Measurements from ENCODE around the gene KRTAP5-9.

DNA sequence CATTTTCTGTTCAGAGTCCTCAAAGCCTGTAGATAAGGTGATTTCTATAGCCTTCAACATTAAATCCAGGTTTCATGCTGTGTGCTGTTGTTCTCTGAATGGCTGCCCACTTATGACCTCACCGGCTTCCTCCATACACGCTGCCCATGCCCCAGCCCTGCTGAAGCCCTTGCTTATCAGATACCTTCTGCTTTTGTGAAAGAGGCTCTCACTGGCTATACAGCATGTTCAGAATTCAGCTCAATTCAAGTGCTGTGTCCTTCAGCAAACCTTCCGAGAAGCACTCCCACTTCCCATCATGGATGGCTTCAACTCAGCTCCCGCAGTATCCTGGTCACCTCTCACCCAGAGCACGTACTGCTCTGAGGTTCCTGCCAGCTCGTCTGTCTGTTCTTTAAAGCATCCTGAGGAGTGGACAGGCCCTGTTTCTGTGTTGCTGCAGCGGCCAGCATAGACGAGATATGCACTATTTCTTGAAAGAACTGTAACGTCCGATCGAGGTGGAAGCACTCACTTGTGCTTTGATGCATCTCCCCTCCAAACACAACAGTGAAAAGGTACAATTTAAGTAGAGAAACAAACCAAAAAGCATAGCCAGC lies 49.3 kb downstream of the PPFIA1 start:
- PRO-cap, 2 experiments: no peak in any of the 2 experiments

- PRO-cap, 2 experiments: no peak in any of the 2 experiments
These were observed 300.6 kb downstream of the SHANK2 start for GRCh38 chr11:70951600-70952363.

DNA sequence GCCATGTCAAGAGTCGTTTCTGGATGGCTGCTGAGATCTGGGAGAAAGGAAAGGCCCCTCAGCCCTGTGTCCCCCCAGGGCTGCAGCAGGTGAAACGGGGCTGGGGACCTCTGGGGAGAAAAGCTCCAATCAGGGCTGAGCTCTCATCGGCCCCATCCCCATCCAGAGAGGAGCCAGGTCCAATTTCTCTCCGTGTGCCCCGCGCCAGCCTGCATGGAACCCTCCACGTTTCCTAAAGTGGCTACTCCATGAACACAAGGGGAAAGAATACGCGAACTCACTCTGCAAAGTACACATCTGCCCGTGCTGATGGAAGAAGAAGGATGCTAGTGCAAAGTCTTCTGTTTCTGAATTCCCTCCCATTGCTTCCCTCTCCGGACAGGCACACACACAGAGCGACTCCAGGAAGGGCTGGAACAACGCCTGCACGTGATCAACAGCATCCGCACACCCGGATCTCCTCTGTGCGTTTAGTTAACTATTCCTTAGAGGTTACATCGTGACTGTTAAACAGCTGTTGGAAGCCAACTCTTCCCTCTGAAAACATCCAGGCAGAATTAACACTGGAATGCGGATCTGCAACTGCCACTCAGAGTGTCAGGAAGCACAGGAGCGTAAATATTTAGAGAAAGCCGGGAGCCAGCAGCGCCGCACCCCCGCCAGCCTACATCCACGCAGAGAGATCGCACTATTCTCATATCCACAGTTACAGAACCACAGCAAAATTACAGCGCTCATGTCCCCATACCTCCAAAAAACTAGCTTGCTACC lies 46.4 kb downstream of the SHANK2 start:
- PRO-cap, 2 experiments: peak in 2 of 2 experiments; most common plus-strand start position 625 of the sequence (in 2)

DNA sequence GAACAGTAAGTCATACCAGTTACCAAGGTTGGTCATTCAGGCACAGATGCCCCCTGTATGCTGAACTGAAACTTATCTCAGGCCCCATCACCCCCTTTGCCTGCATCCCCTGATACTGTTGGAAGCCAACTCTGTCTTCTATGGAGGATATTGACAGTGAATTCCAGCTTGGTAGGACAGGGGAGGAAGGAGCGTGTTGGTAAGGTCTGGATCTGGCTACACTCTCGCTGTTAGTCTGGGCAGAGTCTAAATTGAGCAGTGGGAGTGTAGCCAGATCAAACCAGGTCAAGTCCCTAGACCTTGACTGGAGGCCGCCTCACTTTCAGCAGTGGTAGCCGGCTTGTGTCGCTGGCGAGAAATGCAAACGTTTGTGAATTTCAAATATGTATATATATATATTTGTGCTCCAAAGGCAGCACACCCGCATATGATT lies 26.8 kb downstream of the DHCR7 start:
- PRO-cap, 2 experiments: no peak in any of the 2 experiments

DNA sequence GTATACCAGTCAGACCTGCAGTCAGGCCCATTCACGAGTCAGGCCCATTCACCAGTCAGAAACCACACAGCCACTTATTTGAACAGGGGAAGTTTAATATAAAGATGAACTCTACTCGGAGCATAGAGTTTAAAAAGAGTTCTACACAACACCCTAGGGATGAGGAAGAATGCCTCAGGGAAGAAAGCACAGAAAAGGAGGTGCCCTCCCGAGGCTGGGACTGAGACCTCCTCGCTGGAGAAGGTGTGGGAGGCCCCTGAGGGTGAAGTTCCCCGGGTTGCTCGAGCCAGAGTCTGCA lies 13.9 kb downstream of the DHCR7 start:
- PRO-cap, 2 experiments: no peak in any of the 2 experiments

- PRO-cap, 2 experiments: peak in 2 of 2 experiments; most common plus-strand start chr11:71452077 (in 2)
These were observed 1.2 kb upstream of the NADSYN1 start for GRCh38 chr11:71451835-71452136.

DNA sequence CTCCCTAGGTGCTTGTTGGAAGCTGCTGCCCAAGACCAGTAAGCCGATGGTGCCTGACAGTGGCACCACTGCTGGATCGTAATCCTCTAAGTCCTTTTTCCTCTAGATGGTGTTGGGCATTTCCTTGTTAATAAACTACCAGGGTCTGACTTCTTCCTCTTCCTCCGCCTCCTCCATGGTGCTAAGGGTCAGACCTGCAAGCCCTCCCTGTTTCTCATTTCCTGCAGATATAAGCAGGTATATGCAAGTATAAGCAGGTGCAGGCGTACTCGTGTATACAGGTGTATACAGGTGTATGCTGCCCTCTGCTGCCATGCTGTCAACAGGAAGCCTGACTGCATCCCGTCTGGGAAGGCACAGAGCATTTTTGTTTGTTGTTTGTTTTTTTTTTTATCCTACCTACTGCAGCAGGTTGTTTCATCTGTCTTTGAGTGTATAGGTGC lies 1.6 kb downstream of the NADSYN1 start:
- PRO-cap, 2 experiments: no peak in any of the 2 experiments

DNA sequence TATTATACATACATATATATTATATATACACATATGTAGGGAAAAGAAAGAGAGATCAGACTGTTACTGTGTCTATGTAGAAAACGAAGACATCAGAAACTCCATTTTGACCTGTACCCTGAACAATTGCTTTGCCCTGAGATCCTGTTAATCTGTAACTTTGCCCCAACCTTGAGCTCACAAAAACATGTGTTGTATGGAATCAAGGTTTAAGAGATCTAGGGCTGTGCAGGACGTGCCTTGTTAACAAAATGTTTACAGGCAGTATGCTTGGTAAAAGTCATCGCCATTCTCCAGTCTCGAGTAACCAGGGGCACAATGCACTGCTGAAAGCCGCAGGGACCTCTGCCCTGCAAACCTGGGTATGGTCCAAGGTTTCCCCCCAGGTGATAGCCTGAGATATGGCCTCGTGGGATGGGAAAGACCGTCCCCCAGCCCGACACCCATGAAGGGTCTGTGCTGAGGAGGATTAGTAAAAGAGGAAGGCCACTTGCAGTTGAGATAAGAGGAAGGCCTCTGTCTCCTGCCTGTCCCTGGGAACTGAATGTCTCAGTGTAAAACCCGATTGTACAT lies 3.1 kb upstream of the KRTAP5-8 start:
- PRO-cap, 2 experiments: peak in 2 of 2 experiments; most common plus-strand start position 296 of the sequence (in 2); most common minus-strand start position 101 of the sequence (in 1)

DNA sequence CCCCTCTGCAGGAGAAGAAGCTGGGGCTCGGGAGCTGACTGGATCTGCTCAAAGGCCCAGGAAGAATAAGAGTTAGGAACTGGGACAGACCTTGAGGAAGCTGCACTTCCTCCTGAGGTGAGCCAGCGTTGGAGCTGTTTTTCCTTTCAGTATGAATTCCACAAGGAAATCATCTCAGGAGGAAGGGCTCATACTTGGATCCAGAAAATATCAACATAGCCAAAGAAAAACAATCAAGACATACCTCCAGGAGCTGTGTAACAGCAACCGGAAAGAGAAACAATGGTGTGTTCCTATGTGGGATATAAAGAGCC lies at the start of gene KRTAP5-9:
Gene KRTAP5-9 (plus strand): TSS at position 154 of the 314 bp plus-strand sequence.
- PRO-cap, 2 experiments: no peak in any of the 2 experiments

DNA sequence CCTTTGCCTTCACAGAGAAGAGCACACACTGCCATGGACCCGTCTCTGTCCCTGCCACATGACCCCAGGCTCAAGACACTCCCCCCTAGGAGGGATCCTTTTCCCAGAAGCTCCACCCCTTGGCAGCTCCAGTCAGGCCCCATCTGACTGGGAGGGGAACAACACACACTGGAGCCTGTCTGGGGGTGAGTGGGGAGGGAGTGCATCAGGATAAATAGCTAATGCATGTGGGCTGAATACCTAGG lies 28.4 kb upstream of the DEFB108B start:
- PRO-cap, 2 experiments: no peak in any of the 2 experiments

DNA sequence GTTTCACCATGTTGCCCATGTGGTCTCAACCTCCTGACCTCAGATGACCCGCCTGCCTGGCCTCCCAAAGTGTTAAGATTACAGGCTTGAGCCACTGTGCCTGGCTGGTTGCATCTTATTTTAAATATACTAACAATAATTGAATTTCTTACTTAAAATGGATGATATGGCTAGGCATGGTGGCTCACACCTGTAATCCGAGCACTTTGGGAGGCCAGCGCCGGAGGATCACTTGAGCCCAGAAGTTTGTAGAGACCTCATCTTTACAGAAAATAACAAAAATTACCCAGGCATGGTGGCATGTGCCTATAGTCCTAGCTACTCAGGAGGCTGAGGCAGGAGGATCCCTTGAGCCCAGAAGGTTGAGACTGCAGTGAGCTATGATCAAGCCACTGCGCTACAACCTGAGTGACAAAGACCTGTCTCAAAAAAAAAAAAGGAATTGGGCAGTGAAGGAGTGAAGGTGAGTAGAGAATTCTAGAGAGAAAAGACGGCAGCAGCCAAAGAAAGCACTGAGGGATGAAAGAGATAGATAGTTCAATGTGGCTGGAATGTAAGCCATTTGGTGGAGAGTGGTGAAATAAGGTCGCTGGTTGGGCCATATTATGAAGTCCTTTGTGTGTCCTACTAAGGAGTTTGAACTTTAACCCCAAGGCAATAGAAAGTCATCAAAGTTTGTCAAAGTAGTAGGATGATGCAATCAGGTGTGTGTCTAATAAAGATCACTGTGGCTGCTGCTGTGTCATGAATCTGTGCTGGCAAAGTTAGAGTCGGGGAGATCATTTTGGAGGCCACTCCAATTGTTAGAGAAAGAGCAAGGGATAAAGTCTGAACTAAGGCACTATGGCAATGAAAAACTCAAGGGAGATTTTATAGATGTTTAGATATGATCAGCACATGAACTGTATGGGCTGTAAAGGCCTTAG lies 18.5 kb downstream of the RNF121 start:
- PRO-cap, 2 experiments: no peak in any of the 2 experiments

GRCh38 chr11:72069707-72070410 lies 10.5 kb downstream of the NUMA1 start:
- PRO-cap, 2 experiments: peak in 1 of 2 experiments; most common minus-strand start chr11:72070093 (in 1)

DNA sequence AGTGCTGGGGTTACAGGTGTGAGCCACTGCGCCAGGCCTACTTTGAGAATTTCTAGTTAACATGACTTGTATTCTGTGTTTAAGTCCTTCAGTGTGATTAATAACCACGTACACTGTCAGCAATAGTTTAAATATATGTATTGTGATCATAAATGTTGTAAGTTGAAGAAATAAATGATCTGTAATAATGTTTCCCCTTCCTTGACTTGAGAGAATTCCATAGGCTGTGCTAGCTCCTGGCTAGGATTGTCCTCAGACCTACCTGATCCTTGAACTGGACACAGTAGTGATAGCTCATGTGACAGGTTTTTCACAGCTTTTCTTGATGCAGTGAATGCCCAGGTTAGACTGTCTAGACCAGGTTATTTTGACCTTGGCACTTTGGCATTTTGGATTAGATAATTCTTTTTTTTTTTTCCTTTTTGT lies 47.2 kb upstream of the CLPB start:
- PRO-cap, 2 experiments: no peak in any of the 2 experiments

GRCh38 chr11:72614902-72615309 lies 59.3 kb downstream of the PDE2A start:
- PRO-cap, 2 experiments: no peak in any of the 2 experiments

DNA sequence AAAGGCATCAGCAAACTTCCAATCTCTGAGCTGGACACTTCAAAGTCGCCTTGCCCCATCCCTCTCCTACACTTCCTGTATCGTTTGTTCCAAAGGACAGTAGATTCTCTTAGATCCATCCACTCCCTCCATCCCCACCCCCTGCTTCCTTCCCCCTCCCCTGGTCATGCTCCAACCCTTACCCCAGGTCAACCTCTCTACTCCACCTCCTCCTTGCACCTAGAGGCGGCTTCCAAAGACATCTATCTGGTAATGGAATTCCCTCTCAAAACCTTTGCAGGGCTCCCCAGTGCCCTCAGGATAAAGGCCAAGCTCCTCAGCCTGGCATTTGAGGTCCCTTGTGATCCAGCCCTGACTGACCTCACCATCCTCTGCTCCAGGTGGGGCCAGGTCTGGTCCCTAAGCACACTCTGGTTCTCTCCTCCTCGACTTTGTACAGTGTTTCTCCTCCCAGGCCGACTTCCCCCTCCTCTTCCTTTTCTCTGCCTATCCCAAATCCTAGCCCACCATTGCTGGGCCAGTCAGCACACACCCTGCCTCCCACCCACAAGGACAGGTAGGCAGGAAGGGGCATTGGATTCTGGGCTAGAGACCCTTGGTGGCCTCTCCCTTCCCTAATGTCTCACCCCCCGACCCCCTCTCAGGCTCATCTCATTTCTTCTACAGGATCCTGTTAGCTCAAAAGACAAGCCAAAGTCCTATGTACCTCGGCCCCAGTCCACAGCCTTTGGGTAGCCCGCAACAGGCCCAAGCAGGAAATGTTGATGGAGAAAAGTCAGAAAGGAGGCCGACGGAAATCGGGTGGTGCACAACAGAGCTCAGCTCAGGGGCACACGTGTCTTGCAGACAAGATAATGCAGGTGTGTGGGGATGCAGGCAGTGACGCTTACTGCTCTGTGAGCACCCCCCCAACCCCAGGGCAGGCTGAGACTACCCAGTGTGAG lies 3.9 kb upstream of the PDE2A start:
- PRO-cap, 2 experiments: no peak in any of the 2 experiments

GRCh38 chr11:72712136-72712912 lies 38.1 kb upstream of the PDE2A start:
- PRO-cap, 2 experiments: no peak in any of the 2 experiments

DNA sequence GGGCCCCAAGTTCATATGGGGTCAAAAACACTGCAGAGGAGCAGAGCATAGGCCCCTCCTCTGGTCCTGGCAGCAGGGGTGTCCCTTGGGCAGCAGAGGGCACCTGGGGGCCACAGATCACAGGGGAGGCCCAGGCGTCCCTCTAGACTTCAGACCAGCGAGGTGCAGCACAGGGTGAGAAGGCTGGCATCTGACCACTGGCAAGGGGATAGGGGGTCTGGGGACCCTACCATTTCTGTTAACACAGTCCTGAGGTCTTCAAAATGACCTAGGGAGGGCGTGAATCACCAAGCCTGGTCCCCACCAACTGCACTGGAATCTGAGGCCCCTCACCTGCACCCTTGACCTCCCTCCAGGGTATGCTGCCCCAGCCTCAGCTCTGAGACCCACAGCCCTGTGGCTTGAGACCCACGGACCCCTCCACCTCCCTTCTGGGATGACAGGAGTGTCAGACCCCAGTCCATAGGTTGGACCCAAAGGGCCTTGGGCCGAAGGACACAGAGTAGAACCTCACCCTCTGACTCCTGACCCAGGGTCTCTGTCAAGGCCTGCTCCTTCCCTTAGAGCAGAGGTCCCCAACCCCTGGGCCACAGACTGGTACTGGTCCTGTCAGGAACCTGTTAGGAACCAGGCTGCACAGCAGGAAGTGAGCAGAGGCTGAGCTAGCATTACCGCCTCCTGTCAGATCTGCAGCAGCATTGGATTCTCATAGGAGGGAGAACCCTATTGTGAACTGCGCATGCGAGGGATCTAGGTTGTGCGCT lies 1.5 kb upstream of the ARAP1 start:
- PRO-cap, 2 experiments: no peak in any of the 2 experiments

GRCh38 chr11:72825186-72825555 lies 11.0 kb downstream of the ATG16L2 start:
- PRO-cap, 2 experiments: no peak in any of the 2 experiments

DNA sequence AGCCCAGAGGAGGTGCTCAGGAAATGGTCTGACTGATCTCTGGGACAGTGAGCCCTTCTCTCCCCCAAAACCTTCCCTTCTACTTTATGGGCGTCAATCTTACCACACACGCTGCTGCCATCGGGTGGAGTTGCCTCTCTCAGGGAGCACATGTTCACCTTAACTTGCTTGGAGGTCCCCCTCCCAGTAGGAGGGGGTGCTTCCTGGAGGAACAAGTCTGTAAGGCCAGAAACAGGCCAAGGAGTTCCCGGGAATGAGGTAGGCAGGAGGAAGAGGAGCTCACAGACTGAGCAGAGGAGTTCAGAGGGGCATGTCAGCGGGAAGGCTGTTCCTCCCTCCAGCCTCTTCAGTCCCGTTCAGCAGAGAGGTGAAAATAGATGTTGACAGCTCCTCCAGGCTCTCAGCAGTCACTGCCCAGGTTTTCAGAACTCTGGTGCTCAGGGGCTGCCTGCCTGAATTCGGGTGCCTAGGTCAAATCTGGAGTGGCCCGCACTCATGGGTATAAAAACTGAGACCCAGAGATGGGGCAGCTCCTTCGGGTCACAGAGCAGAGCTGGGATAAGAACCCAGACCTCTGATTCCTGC lies 18.1 kb downstream of the ATG16L2 start:
- PRO-cap, 2 experiments: no peak in any of the 2 experiments

DNA sequence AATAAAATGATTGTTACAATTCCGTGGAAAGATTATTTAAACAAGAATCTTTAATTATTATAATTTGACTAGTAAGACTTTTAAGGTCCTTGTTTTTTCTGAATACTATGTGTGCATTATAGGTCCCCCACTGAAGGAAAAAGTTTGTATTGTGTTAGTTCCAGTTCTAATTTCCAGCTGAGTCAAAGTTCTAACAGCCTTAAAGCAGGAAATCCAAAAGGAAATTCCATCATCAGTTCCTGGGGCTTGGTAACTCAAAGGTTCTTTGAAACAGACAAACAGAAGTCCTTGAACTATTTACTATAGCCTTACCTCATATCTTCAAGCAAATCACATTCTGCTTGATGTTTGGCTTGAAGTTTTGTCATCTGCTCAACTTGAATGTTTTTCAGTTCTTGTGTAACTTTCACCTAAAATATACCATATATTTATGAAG lies 2.4 kb downstream of the FCHSD2 start:
- PRO-cap, 2 experiments: no peak in any of the 2 experiments

All from Metastatic Liver Carcinoma in the Adrenal Gland (tissue), 2 donors.